ENCODE results near the genes SPDYC, CAPN1 and POLA2.

- RAMPAGE, long total RNA, result no peak
- RRBS, result no CpG with 5 or more reads among the region's 16 CpGs
Measured at GRCh38 chr11:65044404-65044789, 3.4 kb downstream of the SAC3D1 start.

DNA sequence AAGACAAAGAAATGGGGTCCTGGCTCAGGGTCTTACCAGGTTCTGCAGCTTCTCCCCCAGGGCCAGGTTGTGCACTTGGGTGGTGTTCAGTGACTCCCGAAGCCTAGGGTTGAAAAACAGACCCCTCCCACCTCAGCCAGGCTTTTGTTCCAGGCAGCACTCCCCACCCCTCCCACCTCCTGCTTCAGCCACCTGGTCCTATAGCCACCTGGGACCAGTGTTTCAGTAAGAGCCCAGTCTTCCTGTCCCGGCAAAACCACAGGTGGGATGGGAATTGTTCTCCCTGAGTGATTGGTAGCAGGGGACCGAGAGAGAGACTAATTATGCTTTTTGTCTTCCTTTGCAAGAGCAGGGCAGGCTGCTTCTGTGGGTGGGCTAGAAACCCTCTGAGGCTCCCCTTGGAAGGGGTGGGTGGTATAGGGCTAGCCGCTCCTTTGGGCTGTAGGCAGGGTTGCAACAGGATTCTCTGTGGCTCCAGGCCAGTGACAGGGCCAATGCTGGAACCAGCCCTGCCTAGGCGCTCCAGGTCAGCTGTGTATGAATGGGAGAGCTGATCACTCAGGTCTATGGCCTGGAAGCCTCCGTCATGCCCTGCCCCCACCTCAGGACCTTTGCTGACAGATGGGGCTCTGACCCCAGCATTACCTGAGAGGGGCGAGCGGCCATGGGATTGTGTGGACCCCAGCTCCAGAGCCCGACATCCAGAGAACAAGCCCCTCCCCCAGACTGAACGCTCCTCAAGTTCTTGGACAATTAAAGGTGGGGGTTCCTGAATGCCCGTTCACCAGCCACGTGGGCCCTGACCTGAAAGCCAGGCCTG lies 8.6 kb upstream of the NAALADL1 start:
- RAMPAGE, long total RNA, result no peak
- RRBS, result no CpG with 5 or more reads among the region's 12 CpGs

DNA sequence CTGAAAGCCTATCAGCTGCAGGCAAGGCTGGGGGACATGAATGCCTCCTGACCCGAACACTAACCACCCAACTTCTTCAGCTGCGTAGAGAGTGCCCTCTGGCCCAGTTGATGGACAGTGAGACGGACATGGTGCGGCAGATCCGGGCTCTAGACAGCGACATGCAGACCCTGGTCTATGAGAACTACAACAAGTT lies 802 bp downstream of the VPS51 start:
- RAMPAGE, long total RNA, result no peak
- RRBS, result no CpG with 5 or more reads among the region's 6 CpGs

DNA sequence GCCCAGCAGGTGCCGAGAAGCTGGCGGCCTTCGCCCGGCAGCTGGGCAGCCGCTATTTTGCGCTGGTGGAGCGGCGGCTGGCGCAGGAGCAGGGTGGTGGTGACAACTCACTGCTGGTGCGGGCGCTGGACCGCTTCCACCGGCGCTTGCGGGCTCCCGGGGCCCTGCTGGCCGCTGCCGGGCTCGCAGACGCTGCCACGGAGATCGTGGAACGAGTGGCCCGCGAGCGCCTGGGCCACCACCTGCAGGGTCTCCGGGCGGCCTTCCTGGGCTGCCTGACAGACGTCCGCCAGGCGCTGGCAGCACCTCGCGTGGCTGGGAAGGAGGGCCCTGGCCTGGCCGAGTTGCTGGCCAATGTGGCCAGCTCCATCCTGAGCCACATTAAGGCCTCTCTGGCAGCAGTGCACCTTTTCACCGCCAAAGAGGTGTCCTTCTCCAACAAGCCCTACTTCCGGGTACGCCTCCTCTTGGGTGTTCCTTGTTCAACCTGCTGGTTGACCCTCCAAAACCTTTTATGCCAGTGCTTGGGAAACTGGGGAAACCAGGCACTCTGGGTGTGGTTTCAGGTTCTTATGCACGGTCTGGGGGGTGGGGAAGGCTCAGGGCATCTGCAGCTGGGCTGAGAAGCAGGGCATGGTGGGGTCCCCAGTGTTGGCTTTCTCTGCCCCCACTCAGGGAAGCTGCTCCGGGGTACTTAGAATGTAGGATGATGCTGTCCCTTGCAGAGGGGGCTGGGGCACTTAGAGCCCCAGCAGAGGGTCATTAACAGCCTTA lies 3.0 kb upstream of the TM7SF2 start:
- RAMPAGE, long total RNA, result no peak
- RRBS, result 88% methylated on average over 10 of the region's 39 CpGs

DNA sequence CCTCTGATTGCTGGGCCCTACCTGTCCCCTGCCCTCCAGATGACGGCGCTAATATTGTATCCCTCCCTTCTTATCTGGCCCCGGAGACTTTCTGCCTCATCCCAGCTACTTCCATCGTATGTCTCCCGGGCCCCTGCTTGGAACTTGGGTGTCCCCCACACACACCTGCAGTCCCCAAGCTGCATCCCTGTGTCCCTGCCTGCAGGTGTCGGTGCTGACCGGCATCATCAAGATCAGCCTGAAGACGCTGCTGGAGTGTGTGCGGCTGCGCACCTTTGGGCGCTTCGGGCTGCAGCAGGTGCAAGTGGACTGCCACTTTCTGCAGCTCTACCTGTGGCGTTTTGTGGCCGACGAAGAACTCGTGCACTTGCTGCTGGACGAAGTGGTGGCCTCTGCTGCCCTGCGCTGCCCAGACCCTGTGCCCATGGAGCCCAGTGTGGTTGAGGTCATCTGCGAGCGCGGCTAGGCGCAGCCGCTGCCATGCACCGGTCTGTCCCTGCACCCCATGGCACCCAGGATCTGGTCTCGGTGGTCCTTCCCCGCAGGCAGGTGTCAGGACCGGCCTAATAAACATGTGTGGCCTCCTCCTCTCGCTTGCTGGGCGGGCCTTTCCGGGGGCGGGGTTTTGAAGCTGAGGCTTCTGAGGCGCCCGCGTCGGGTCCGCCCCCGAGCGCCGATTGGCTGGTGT lies 406 bp upstream of the TM7SF2 start:
- RAMPAGE, long total RNA, result no peak
- RRBS, result 31% methylated on average over 11 of the region's 39 CpGs

DNA sequence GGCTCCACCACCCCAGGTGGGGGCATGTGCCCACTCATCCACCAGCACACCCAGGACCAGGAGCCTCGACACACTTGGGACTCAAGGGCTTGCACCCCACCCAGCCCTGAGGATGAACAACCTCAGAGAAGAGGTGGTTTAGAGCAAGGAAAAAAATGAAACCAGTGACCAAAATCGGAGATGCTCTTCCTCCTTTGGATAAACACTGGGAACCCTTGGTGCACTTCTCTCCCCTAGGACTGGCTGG lies 1.5 kb downstream of the ZNHIT2 start:
- RAMPAGE, long total RNA, result no peak
- RRBS, result no CpG with 5 or more reads among the region's 2 CpGs

- RAMPAGE, long total RNA, result no peak
- RRBS, result no CpG with 5 or more reads among the region's 20 CpGs
Measured at GRCh38 chr11:65169984-65170475, at the start of gene SPDYC. Gene SPDYC (plus strand): TSS chr11:65170233.

- RAMPAGE, long total RNA, result no peak
- RRBS, result no CpG with 5 or more reads among the region's 11 CpGs
Measured at GRCh38 chr11:65180381-65180922, 1.3 kb upstream of the CAPN1 start.

- RAMPAGE, long total RNA, result start-site peak on the plus strand at chr11:65181904-65181996, 1,777 and 3,163 reads in 2 replicates
- RRBS, result 2% methylated on average over 34 of the region's 48 CpGs
Measured at GRCh38 chr11:65181480-65182043, at the start of gene CAPN1. Gene CAPN1 (plus strand): TSS chr11:65181928.

GRCh38 chr11:65261581-65262533 lies at the start of gene POLA2:
Gene POLA2 (plus strand): TSS chr11:65261962.
- RAMPAGE, long total RNA, result start-site peak on the plus strand at chr11:65261904-65261968, 28 and 23 reads in 2 replicates
- RRBS, result 1% methylated on average over 6 of the region's 79 CpGs

- RAMPAGE, long total RNA, result no peak
- RRBS, result no CpG with 5 or more reads among the region's 5 CpGs
Measured at GRCh38 chr11:65308455-65308912, 6.2 kb upstream of the CDC42EP2 start.

GRCh38 chr11:65315179-65316274 lies 861 bp downstream of the CDC42EP2 start:
- RAMPAGE, long total RNA, result no peak
- RRBS, result under 1% methylated on average over 33 of the region's 69 CpGs

- RAMPAGE, long total RNA, result no peak
- RRBS, result no CpG with 5 or more reads among the region's 7 CpGs
Measured at GRCh38 chr11:65384382-65384940, 2.0 kb upstream of the FRMD8 start.

DNA sequence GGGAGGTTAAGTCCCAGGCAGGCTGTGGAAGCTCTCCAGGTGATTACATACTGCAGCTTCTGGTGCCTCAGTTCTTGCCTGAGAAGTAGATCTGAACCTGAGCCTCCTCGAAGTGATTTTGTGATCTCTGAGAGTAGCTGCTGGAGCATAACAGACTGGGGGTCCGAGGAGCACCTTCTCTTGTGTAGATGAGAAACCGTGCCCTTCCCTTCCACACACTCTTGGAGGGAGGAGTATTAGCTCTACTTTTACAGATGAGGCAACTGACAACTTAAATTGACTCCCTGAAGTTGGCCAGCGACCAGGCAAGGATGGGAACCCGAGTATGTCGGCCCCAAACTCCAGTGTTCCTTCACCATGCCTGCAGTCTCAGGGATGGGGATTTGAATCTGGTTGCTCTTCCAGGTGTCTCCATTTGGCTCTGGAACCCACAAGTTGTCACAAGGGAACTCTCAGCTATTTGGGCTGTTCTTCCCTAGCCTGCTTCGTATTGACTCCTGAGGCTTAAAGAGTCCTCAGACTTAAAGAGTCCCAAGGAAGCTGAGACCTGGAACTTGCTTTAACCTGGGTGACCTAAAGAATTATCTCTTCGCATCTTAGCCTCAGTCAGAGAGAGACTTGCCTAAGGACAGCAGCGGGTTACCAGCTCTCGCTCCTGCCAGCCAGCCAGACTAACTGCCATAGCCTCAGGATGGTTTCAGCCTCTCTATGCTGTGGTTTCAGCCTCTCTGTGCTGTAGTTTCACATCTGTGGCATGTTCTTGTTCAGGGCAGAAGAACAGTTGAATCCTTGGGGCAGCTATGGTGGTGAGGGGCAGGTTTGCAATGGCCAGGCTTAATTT lies 2.0 kb downstream of the FRMD8 start:
- RAMPAGE, long total RNA, result no peak
- RRBS, result no CpG with 5 or more reads among the region's 10 CpGs

DNA sequence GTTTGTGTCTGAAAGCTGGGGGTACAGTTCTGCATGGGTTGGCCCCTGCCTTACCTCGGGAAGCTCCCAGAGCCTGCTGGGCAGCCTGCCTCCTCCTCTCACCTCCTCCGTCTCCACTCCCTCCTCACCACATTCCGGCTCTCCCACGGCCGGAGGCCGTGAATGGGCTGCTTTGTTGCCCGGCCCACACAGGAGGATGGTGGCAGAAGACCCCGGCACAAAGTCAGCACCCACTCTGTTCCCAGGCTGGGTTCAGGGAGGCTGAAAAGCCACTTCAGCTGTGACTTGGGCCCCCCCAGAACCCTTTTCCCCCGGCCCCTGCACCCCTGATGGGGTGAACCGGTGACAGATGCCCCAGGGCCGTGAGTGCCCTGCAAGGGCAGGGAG lies 4.3 kb downstream of the FRMD8 start:
- RAMPAGE, long total RNA, result no peak
- RRBS, result 28% methylated on average over 4 of the region's 11 CpGs

GRCh38 chr11:65416395-65416786 lies 30.0 kb downstream of the FRMD8 start:
- RAMPAGE, long total RNA, result no peak
- RRBS, result no CpG with 5 or more reads among the region's 16 CpGs

DNA sequence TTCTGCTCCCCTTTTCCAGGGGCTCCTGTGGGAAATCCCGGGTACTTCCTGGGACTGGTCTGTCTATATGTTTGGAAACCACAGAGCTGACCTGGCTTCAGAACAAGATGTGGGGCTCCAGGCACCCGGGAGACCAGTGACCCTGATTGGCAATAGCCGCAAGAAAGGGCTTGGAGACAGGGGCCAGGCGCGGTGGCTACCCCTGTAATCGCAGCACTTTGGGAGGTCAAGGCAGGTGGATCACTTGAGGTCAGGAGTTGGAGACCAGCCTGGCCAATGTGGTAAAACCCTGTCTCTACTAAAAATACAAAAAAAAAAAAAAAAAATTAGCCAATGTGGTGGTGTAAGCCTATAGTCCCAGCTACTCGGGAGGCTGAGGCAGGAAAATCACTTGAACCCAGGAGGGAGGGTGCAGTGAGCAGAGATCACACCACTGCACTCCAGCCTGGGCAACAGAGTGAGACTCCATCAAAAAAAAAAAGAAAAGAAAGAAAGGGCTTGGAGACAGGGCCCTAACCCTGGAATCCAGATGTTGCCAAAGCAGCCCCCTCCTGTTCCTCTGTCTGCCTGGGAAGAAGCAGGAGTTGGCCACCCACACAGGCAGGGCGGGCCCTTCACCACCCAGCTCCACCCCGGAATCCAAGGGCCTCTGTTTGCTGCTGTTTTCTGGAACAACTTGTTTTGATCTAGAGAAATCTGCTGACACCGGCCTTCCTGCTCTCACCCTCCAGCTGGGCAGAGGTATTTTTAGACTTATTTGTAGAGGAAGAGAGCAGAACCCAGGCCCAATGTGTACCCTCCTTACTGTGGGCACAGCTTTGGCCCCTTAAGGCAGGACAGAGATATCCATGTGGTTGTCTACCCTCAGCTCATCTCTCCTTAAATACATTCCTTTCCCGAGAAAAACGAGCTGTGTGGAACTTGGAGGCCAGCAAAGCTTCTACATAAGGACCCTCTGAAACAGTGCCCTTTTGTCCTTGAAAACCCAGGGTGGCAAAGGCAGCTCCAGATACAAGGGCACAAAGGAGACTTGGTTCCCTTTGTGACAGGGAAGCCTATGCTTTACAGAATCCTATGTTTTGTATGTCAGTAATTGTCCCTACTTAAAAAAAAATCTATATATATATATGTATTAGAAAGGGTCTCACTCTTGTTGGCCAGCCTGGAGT lies 33.4 kb downstream of the FRMD8 start:
- RAMPAGE, long total RNA, result no peak
- RRBS, result 14% methylated on average over 3 of the region's 12 CpGs

DNA sequence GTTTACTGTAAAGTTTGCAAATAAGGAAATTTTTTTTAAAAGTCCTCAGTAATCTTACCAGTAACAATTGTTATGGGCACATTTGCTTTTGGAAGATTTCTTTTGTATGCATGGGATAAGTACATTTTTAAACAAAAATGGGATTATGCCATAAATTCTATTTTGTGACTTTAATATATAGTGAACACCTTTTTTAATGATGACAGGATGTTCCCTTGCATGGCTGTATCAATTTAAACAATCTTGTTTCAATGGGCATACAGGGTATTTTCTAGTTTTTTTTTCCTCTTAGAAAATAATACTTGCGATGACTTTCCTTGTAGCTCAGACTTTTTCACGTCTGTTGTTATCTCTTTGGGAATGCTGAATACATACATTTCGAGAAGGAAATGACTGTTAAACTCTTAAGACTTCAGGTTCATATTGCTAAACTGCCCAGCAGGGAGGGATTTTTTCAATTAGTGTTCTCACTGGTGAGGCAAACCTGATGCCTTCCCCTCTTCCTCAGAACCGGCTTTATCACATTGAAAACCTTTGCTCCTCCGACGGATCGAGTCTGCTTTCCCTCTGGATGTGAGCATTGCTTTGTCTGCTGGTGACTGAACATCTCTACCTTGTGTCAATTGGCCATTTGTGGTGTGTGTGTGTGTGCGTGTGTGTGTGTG lies 42.5 kb downstream of the FRMD8 start:
- RAMPAGE, long total RNA, result no peak
- RRBS, result no CpG with 5 or more reads among the region's 8 CpGs

GRCh38 chr11:65430497-65430928 lies 44.1 kb downstream of the FRMD8 start:
- RAMPAGE, long total RNA, result no peak
- RRBS, result no CpG with 5 or more reads among the region's 3 CpGs

- RAMPAGE, long total RNA, result no peak
- RRBS, result no CpG with 5 or more reads among the region's 3 CpGs
Measured at GRCh38 chr11:65432042-65432923, 45.8 kb downstream of the FRMD8 start.

Data from kidney epithelial cell (primary cell).